Jurkat, Clone E6-1 (cell line): ENCODE measurements around a stretch of chr6.

- RRBS: no CpG with 5 or more reads among the region's 10 CpGs
These were observed 134.8 kb downstream of the ARHGAP18 start for GRCh38 chr6:129575170-129575643.

GRCh38 chr6:129661648-129662296 is 48.2 kb downstream of the ARHGAP18 start:
- RRBS: no CpG with 5 or more reads among the region's 6 CpGs

DNA sequence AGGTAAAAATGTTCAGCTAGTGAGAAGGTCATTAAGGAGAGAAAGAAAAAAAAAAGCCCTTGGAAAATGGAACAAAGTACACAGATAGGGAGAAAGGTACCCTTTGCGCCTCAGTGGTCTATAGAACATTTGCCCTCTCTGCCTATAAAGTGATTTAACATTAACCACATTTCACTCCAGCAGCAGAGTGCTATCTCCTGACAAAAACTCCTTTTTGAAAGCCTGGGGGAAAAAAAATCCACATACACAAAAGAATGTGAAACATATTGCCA is 798 bp downstream of the ARHGAP18 start:
- RRBS: no CpG with 5 or more reads among the region's 1 CpG

DNA sequence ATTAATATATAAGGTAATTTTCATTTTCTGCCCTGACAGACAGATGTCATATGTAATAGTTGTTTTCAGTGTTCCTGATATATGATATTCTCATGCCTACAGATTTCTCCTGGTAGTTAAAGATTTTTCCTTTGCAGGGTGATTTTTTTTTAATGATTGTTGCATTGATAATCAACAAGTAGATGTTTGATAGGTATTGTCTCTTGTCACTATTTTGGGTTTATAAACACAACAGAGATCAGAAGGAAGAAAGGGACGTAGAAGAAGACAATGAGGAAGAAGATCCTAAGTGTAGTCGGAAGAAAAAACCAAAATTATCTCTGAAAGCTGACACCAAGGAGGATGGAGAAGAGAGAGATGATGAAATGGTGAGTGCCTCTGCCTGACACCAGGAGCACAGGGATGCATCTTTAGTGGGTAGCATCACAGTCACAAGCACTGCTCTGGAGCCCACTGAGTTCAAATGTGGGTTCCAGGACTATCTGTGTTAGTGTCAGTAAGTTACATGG is 34.3 kb downstream of the L3MBTL3 start:
- RRBS: no CpG with 5 or more reads among the region's 2 CpGs

DNA sequence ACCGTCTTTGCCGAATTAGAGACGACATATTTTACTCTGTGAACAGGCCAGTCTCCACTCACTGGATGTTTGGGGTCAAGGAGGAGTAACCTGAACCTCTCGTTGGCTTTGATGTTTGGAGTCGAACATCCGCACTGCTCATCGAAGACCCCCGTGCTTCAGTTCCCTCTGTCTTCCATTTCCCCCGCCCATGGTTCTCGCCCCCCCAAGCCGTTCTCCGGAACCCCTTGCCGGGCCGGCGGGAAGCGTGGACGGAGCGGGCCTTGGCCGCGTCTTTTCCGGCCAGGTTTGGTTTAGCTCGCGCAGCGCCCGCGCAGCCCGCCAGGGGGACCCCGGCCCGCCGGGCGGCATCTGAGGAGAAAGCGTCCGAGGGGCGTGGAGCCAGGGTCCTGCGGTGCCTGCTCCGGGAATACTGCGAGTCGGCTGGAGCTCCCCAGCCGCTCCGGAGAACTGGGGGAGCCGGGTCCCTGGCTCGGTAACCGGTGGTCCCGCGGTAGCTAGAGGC is 617 bp upstream of the TMEM200A start:
- RRBS: 8% methylated on average over 27 of the region's 45 CpGs

DNA sequence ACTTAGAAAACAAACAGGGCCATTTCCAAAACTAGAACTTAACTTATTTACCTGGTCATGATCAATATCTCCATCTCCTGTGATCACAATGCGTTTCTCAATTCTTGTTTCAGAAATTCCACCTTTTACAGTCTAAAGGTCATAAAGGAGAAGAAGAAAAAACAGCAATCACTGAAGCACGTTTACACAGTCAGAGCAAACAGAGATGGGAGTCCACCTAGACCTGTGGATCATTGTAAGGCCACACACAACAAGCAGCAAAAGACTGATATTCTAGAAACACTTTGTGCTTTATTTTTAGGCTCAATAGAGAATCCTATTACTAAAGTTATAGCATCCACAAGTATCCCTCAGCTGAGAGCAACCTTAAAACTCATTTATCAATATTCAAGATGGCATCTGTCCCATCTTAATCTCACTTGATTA is 36.4 kb downstream of the SMLR1 start:
- RRBS: no CpG with 5 or more reads among the region's 2 CpGs

DNA sequence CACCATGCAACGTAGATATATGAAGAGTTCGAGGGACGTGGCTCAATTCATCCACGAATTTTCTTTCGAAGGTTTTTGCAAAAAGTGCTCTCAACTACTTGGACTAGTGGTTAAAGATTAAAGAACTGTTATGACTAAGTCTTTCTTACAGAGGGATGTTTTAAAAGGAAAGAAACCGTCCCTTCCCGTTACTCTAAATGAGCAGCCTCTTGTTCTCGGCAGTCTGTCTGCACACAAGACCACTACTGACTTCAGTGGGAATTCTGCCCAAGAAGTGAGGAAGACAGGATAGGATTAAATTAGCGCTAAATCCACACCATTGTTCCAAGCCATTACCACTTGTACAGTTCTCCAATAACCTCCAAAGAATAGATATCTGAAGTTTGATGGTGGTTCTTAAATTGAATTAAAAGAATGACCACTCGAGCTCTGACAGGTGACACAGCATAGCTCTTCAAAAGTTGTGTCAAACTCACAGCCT is 2.0 kb downstream of the EPB41L2 start:
- RRBS: no CpG with 5 or more reads among the region's 10 CpGs

GRCh38 chr6:131573948-131574991 is 1.2 kb downstream of the ARG1 start:
- RRBS: no CpG with 5 or more reads among the region's 7 CpGs

DNA sequence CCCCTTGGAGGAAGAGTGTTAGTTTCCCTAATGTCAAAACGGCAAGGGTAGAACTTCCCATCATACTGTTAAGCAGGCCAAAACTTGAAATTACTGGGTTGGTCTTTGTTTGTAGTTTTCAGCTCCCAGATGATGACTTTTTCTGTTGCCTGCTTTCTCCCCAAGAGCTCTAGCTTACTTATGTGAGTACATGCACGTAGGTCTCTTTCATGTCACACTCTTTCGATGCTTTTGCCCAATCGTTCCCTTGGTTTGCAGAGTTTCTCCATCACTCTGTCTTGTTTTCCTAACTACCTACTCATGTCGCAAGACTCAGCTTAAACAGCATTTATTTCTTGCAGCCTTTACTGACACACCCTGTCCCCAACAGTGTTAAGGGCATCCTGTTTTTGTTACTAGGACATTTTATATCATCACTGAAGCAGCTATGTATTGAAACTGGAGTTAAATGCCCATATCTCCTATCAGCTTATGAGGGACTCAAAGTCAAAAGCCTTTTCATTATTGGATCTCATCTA is 2.8 kb downstream of the ARG1 start:
- RRBS: no CpG with 5 or more reads among the region's 5 CpGs

DNA sequence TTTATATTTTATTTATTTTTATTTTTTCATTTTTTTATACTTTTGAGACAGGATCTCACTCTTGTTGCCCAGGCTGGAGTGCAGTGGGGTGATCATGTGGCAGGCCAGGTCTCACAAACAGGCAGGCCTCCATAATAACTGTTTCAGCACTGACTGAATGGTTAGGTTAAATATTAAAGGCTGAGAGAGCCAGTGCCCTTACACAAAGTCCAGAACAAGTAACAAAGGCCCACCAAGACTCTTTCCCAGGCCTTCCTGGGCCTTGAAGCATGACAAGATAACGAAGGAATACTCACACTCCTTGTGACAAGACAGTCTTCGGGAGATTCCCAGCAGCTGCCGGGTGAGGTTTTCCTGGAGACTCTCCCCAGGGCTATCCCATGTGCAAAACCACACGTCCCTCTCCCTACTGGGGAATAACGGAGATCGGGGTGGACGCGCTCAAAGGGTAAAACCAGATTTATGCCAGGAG is 1.7 kb upstream of the ENPP3 start:
- RRBS: no CpG with 5 or more reads among the region's 8 CpGs

GRCh38 chr6:131849725-131850225 is 42.0 kb downstream of the ENPP1 start:
- RRBS: no CpG with 5 or more reads among the region's 6 CpGs

DNA sequence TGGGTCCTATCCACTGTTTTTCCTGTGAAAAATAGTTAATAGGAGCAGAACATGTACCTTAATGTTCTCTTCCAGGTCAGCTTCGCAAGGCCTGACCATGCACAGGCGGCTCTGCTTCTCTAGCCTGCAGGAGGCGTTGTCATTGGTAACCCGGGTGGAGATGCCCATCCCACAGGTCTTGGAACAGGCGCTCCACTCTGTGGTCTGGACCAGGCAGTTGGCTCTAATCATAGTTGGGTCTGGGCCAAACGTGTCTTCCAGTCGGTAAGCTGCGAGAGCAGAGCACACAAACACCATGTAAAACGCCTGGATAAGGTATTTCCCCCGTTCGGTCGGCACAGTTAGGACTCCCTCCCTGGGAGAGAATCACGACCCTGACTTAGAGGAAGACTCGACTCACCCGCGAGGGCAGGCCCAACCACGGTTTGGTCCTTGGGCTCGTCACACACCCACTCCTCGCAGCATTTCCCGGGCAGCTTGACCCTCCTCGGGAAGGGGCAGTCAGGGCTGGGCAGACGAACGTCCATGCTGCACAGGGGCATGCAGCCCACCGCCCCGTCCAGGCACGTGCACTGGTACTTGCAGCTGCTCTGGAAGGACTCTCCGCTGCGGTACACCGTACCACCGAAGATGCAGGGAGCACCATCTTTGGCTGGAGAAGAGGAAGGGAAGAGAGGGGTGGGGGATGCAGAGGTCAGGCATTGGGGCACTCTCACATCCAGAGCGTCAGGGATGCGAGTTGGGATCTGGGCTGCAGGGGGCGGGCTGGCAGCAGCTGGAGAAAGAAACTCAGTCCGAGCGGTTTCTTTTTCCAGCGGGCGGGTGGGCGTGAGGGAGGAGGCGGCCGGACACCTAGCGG is 1.1 kb downstream of the CCN2 start:
- RRBS: no CpG with 5 or more reads among the region's 41 CpGs

GRCh38 chr6:131980748-131981424 is 29.7 kb upstream of the CCN2 start:
- RRBS: no CpG with 5 or more reads among the region's 8 CpGs

- RRBS: no CpG with 5 or more reads among the region's 13 CpGs
These were observed 179.4 kb upstream of the CCN2 start for GRCh38 chr6:132130231-132131327.

- RRBS: no CpG with 5 or more reads among the region's 6 CpGs
These were observed 146.3 kb downstream of the RPS12 start for GRCh38 chr6:132960747-132961065.

DNA sequence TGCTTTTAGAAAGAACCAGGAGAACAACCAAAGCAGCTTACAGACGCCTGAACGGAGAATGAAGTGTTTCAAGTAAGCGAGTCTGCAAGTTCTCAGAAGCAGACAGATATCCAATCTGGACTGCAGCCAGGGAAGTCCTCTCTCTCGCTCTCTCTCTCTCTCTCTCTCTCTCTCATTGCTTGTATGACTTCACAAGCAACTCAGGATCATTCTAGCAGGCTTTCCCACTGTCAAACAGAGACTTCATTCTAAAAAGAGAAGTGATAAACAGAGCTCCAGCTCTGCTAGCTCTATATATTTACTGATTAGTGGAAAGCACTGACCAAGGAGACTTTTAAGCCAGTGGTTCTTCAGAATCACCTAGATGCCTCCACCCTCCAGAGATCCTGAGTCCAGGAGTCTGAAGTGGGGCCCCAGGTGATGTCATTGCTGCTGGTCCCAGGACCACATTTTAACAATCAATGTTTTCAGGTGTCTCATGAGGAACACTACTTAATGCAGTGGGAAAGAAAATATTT is 6.0 kb downstream of the TCF21 start:
- RRBS: no CpG with 5 or more reads among the region's 4 CpGs

GRCh38 chr6:134249381-134249931 is 68.5 kb downstream of the SGK1 start:
- RRBS: no CpG with 5 or more reads among the region's 5 CpGs

DNA sequence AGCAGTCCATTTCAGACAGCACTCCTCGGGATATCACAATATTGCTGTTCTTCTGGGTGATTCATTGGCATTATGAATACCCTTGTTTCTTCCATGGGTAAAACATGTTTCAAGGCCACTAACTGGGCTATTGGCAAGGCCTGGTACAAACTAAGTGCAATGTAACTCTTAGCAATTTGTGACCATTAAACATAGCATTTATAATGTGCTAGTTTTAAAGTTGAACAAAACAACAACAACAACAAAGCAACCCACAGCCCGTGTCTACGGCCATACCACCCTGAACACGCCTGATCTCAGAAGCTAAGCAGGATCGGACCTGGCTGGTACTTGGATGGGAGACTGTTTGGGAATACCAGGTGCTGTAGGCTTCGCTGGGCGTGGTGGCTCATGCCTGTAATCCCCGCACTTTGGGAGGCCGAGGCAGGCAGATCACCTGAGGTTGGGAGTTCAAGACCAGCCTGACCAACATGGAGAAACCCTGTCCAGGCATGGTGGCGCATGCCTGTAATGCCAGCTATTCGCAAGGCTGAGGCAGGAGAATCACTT is 61.1 kb downstream of the SGK1 start:
- RRBS: no CpG with 5 or more reads among the region's 11 CpGs

GRCh38 chr6:134345689-134346257 is 27.9 kb upstream of the SGK1 start:
- RRBS: no CpG with 5 or more reads among the region's 9 CpGs

- RRBS: no CpG with 5 or more reads among the region's 5 CpGs
These were observed 102.9 kb upstream of the SGK1 start for GRCh38 chr6:134420554-134421409.